Bronchus fibroblast of lung (primary cell): ENCODE results near the genes RGS18 and RGS2.

- RAMPAGE, long total RNA: no peak
These were observed 8.7 kb downstream of the SWT1 start for GRCh38 chr1:185165761-185166051.

DNA sequence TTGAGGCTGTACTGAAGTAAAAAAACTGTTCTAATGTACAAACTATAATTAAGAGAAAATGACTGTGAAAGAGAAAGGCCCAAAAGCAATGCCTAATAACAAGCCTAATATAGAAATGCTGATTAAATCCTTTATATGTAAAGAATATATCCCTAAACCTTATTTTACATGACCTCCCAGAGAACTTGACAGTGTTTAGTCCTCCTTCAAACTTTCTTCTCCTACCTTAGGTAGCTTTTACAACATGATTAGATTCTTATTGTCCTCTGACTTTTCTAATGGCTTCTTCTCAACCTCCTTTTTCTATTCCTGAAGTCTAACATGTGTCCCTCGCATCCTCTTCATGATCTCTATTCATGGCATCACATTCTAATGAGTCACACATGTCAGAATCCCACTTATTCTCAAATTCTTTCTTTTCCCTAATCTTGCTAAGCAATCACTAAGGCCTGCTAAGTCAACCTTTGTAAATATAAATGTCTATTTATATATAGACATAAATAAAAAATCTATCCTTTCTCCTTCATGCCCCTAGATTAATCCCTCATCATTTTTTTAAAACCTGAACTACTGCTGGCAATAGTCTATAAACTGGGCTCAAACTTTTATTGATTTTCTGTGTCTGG lies 13.8 kb downstream of the IVNS1ABP start:
- RAMPAGE, long total RNA: no peak

GRCh38 chr1:185317376-185318415 lies 653 bp upstream of the IVNS1ABP start:
- RAMPAGE, long total RNA: no peak

- RAMPAGE, long total RNA: no peak
These were observed 56.6 kb upstream of the IVNS1ABP start for GRCh38 chr1:185373582-185374178.

- RAMPAGE, long total RNA: no peak
These were observed 122.7 kb upstream of the IVNS1ABP start for GRCh38 chr1:185439547-185440320.

DNA sequence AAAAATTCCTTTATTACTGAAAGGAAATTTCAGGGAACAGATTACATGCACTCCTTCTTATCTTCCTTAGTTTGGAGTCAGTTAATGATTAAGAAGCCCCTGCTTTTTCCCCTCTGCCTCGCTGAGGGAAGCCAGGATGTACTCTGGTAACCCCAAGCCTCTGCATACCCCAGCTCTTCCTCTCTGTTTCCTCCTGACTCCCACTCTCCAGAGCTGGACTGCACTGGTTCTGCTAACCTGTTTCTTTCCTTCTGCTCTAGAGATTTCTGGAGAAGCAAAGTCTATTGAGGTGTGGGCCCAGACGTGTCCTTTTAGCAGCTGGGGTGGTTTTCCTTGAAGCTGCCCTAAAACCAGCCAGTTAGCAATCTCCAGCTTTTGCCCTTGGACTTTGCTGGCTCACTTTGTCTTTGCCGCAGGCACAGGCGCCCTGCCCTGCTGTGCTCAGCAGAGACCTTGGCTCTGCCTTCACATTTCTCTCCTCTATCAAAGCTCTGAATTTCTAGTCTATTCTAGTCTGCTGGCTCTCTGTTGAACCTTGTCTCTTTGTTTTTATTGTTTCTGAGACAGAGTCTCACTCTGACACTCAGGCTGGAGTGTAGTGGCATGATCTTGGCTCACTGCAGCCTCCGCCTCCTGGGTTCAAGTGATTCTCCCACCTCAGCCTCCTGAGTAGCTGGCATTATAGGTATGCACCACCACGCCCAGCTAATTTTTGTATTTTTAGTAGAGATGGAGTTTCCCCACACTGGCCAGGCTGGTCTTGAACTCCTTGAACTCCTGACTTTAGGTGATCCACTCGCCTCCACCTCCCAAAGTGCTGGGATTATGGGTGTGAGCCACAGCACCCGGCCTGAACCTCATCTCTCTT lies 171.9 kb upstream of the IVNS1ABP start:
- RAMPAGE, long total RNA: no peak

GRCh38 chr1:185674128-185674760 lies 59.9 kb upstream of the HMCN1 start:
- RAMPAGE, long total RNA: no peak

DNA sequence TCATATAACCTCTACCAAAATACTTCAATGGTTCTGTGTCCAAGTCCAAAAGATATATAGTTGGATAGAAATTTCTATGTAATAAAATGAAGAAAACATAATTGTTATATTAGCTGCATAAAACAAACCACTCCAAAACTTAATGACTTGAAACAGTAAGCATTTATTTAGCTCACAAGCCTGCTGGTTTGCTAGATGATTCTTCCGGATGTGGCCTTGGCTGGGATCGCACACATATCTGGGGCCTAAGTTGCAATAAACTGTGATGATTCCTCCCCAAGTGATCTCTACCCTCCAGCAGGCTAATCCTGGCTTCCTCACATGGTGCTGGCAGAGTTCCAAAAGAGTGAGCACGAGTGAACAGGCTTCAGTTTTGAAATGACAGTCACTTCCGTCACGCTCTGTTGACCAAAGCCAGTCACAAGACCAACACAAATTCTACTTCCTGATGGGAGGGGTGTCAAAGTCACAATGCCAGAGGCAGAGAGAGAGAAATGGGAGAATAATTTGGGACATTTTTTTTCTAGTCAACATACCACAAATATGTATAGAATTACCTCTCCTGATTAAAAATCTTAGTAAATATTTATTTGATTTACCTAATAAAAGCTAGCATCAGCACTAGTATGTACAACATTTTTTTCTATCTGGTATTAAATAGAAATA lies 213.8 kb upstream of the PRG4 start:
- RAMPAGE, long total RNA: no peak

GRCh38 chr1:186351768-186352340 lies 23.2 kb downstream of the TPR start:
- RAMPAGE, long total RNA: no peak

DNA sequence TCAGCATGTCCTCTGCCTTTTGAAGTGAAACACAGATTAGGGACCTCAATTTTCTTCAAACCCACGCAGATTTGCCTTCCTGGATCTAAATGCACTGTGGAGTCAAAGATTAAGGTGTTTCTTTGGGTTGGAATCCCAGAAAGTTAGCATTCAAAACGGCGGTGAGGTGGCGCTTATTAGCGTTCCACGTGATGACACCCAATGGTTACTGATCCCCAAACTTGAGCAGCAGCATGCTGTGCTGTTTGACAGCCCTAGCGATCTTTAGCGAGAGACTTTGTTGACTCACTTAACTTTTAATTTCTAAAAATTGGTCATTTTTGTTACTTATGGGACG lies 390 bp downstream of the PLA2G4A start:
- RAMPAGE, long total RNA: no peak

DNA sequence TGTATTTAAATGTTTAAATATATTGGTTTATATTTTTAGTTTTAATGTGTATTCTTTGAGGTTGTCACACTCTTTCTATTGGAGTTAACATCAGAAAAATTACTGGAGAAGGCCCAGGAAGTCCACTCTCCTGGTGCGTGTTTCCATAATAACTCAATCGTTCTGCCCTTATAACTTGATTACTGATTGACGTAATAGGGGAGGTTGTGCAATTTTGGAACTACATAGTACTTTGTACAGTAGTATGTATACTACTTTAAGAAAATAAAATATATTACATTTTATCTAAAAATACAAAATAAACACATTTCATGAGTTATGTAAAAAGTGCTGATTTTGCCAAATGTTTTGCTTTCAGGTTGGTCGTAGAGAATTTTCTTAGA lies 5.7 kb downstream of the PLA2G4A start:
- RAMPAGE, long total RNA: no peak

DNA sequence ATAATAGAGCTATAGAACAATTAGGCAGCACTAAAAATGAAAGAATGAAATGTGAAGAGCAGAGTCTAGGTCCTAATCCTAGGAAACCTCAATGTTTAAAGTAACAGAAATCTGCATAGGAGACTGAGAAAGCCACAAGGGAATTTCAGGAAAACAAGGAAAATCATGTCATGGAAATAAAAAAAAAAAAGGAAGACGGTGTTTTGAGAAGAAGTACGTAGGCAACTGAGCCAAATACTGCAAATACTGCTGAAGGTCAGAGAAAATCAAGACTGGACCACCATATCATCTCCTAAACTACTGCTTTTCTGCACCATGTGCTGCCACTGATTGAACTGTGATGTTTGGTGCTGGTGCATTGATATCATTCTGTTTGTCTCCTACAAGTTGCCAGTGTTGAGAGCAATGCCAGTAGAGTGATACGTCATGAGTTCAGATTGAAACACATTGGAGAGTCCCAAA lies 632.2 kb downstream of the PLA2G4A start:
- RAMPAGE, long total RNA: no peak

DNA sequence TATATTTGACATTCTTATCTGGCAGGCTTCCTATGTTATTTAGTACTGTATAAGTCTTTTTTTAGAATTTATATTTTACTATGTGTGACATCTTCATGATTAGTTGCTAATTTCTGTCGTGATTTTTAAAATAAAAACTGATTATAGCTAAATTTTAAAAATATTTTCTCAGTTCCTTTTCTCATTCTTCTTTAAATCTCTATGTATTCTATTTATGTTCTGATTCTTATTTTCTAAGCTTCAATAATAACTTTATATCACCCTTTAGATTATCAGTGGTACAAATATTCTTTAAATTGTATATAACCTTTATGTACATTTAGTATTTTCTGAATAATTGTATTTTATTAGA lies 844.6 kb downstream of the BRINP3 start:
- RAMPAGE, long total RNA: no peak

DNA sequence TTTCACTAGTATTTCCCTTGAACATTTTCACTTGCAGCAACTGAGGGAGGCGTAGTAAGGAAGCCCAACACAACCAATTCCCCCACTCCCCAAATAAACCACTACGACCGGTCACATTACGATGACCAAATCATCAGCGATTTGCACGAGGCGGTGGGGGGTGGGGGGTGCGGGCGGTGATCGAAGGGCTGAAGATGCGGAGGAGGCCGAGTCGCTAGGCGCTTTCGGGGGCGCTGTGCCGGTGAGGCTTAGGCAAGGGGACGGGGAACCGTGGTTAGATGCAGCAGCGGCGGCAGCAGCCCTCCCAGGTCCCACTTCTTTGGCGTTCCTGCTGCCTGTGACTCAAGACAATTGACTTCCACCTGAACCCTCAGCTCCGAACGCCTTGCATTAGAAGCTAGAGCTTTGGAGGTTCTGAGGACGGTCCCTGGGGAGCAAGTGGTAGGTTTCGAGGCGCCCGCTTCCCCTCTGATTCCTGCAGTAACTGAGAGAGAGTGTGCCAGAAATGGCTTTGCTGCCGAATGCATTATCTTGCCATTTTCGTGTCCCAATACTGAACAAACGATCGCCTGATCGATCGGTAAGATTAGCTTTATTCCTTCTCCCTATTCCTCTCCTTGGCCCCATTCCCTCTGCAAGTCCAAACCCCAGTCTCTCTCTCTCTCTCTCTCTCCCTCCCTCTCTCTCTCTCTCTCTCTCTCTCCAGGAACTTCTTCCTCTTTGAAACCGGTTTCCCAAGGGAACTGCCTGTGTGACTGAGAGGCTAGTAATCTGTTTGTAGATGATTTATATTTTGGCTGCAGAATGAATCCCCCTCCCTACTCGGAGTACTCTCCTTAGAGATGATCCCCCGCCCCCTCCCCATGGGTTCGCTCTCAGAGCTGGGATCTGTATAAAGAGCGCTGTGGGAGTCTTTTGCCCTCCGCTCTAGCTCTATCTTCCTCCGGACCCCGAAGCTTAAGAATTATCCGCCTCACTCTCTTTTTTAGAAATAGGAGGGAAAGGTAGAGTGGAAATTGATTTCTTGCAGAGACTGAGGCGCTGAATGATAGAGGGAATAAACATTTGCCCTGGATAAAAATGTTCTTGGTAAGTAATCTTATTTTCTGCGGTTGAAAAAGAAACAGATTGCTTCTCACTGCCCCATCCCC lies 763 bp upstream of the BRINP3 start:
- RAMPAGE, long total RNA: no peak

DNA sequence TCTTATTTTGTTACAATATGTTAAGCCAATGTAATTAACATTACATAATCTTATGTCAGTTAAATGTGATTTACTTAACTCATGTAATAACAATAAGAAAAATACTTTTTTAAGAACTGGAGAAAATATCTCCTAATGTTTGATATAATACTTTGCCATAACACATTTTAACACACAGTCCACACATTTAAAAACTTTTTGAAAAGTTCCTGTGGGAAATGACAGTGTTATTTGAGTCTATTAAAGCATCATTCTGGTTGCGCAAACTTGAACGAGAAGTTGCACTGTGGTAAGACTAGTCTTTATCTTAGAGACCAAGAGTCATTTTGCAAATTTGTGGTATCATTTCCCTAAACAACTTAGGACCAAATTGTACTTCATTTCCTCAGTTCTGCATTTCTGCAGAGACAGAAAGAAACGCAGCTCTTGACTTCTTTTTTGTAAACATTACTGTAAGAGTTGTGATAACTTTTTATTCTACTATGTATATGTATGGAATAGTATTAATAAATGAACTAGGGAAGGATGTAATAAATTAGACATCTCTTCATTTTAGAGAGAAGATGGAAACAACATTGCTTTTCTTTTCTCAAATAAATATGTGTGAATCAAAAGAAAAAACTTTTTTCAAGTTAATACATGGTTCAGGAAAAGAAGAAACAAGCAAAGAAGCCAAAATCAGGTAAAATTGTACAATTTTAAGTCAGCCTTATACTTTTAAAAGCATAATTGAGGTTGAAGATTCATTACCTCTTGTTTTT lies at the start of gene RGS18:
Gene RGS18, plus strand, starts transcription at position 388 of the 761 bp plus-strand sequence.
- RAMPAGE, long total RNA: no peak

DNA sequence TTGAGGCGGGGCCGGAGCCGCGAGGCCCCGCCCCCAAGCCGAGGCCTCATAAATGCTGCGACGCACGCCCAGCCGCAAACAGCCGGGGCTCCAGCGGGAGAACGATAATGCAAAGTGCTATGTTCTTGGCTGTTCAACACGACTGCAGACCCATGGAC lies at the start of gene RGS2:
Gene RGS2, plus strand, starts transcription at position 75 of the 158 bp plus-strand sequence.
- RAMPAGE, long total RNA: start-site peak on the plus strand centred at position 78 of the sequence, 8 bp wide, 154 and 143 reads in 2 replicates

DNA sequence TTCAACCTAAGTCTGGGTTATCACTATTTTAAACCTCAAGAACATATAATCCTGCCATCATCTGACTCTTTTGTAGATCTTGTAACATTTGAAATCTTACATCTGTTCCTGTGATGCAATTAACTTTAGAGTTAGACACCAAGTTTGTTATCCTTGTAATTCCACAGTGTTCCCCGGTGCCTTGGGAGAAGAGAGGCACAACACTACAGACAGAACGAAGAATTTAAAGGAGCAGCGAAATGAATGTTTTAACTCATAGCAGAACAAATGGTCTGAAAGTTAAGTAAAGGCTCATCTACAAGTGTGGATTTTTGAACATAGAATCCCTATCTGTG lies 116.0 kb downstream of the UCHL5 start:
- RAMPAGE, long total RNA: no peak

DNA sequence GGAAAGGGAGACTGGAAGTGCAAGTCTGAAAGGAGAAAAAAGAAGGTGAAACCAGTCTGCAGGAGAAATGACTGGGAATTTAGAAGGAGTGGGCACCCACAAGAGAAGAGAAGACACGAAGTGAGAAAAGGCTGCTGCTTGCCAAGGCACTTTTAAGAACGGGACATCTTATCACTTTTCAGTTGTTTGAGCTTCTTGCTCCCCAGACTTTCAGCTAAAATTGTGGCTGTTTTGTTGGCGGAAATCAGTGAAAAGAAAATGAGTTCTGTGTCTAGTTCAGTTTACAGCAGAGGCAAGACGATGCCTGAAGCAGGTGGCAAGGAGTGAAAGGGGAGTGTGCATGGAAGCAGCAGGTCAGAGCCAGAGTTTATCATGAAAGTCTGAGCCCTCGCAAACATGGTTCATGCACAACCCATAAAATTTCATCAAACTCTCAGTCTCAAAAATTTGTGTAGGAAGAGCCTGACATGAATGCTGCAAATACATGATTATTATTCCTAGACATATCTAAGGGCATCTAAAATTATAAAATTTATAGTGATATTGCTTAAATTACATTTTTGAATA lies 275.3 kb upstream of the B3GALT2 start:
- RAMPAGE, long total RNA: no peak

GRCh38 chr1:196445738-196446130 lies 162.5 kb downstream of the KCNT2 start:
- RAMPAGE, long total RNA: no peak

GRCh38 chr1:196607904-196608302 lies 337 bp downstream of the KCNT2 start:
- RAMPAGE, long total RNA: no peak